ENCODE data around the gene WNT3A.

DNA sequence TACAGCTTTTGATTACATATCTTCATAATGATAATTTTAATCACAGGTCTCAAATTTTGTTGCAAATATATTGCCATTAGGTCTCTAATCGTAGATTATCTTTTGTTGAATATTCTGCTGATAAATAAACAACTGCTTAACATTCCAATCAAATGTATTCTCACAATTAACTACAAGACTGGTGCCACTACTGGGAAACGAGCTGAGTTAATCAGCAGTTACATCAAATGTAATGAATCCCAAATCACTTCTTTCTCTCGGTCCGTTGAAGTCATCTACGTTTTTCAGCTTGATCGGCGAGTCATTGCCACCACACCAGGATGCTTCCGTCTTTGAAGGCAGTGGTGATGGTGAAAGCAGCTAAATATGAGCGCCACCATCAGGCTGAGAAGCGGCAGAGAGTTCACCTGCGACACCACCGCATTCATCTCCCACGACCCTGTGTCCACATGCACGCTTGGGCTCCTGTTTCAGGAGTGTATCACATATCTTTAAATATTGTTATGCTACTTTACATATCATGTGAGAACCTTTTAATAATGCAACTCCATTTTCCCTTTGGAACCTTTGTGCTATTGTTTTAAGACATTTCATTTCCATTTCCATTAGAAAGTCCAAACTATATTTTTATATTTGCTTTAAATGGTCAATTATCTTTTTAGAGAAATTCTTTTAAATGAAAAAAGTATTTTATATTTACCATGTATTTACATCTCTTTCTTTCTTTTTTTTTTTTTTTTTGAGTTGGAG is 24.4 kb upstream of the LIN9 start:
- RRBS = no CpG with 5 or more reads among the region's 14 CpGs

- RRBS = 94% methylated on average over 4 of the region's 23 CpGs
Measured at GRCh38 chr1:226349915-226350870, 41.2 kb upstream of the LIN9 start.

GRCh38 chr1:226365009-226365208 is 43.0 kb downstream of the PARP1 start:
- RRBS = no CpG with 5 or more reads among the region's 7 CpGs

GRCh38 chr1:226385493-226385983 is 22.4 kb downstream of the PARP1 start:
- RRBS = no CpG with 5 or more reads among the region's 9 CpGs

- RRBS = no CpG with 5 or more reads among the region's 20 CpGs
Measured at GRCh38 chr1:226547510-226548171, 923 bp upstream of the STUM start.

DNA sequence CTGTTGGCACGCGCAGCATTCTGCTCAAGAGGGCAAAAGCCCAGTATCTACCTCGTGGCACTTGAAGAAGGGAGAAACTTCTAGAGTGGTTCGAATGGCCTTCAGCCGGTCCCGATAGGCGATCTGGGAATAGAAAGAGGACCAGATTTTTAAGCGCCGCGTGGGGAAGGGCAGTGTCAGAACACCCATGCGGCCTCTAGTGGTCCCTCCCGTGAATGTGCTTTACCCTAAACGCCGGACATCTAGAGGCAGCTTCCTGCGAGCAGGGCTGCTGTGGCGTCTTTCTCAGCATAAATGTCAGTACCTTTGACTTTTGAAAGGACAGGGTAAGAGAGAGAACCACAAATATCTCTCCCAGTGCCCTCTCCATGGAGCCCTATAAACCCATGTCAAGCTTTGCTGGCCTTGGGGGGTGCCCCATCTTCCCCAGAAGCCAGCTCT is 89.1 kb downstream of the STUM start:
- RRBS = no CpG with 5 or more reads among the region's 16 CpGs

GRCh38 chr1:226672114-226672803 is 66.8 kb downstream of the ITPKB start:
- RRBS = no CpG with 5 or more reads among the region's 10 CpGs

DNA sequence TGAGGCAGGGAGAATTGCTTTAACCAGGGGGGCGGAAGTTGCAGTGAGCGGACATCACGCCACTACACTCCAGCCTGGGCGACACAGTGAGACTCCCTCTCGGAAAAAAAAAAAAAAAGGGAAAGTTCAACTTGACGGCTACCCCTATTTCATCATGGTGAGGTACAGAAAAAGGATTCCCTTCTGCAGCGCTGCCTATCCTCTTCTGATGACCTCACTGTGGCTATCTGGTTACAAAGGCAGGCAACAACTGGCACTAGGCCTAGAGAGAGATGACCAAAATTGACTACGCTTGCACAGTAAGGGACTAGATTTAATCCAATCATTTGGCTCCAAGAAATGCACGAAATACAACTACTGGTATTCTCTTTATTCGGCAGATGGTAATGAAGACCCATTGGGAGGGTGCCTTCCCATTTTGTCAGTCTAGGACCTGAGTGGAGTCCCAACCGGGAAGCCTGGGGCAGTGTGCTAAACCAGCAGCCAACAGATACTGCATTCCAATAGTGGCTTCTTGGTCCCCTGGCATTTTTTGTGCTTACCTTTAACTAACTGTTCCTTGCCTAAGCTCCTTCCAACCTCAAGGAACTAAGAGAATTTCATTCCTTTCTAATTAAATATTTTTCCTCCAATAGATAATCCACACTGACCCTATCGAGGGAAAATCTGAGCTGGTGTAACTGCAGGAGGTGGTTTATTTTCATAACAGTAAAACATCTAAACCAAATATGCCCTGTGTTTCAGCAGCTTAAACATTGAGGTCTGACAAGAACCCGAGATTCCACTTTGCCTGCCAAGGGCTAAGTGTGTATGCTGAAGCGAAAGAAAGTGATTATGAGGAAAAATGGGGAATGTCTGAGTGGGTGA is 36.6 kb downstream of the ITPKB start:
- RRBS = no CpG with 5 or more reads among the region's 14 CpGs

GRCh38 chr1:226703164-226703704 is 35.8 kb downstream of the ITPKB start:
- RRBS = 3% methylated on average over 19 of the region's 54 CpGs

- RRBS = 97% methylated on average over 5 of the region's 25 CpGs
Measured at GRCh38 chr1:226712934-226714061, 25.8 kb downstream of the ITPKB start.

- RRBS = no CpG with 5 or more reads among the region's 4 CpGs
Measured at GRCh38 chr1:226730470-226731344, 8.4 kb downstream of the ITPKB start.

DNA sequence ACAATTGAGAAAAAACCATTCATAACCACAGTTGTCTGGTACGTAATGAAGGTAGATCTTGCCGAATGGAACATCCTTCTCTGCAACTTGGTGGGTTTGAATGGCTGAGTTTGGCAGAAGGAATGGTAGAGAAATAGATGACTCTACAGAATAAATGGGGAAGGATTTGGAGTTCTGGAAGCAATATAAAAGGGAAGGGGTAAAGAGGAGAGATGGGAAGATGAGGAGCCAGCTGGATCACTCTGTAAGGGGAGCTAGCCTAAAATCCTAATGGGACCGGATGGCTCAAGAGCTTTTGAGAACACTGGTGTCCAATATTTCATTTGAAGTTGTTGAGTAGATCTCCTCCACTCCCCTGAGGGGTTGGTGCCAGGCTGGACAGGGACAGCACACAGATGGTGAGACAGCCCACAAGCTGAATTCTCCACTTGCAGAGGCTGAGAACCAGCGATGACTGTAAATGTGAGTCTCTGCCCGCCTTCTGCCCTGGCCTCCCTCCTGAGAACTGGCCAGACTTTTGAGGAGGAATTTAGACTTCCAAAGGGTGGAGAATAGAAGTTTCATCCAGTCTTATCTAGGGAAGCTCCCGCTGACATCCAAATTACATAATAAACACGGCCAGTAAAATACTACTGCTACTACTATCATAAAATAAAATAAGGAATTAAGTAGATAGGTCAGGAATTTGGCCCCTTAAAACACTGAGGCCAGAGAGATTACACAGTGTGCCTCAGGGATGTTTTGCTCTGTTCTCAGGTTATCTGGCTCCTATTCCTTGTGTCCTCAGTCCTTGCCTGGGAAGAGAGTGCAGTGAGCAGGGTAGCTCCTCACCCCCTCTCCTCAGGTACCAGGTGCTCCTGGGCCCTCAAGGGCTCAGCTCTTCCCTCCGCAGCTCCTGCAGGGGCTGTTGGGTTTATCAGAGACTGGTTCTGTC is 20.5 kb upstream of the COQ8A start:
- RRBS = no CpG with 5 or more reads among the region's 8 CpGs

DNA sequence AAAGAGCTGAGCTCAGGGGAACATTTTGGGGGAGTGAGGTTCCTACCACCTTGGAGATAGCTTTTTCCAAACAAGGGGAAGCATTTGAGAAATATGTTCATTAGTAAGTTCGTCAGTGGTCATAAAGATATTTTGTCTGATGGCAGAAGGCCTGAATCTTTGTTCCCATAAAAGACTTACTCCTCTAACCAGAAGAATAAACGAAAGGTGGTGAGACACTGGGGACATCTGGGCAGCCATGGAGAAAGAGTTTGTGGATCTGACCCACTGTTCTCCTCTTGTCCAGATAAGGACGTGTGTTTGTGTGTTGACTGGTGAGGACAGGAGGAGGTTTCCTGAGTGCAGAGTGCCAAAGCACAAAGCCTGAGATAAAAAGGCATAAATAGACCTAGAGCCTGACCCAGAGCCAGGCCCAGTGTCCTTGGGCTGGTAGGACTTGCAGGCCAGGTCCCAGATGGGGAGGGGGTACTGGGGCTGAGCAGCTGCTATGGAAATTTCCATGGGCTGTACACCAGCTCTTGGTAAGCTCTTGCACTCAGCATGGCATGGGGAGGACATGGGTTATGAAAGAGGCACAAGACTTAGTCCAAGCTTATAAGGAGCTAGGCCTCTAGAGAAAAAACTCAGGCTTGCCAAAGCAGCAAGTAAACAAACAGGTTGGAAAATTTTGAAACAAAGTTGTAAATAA is 19.7 kb upstream of the COQ8A start:
- RRBS = no CpG with 5 or more reads among the region's 3 CpGs

GRCh38 chr1:226994651-226995238 is 54.7 kb downstream of the COQ8A start:
- RRBS = 98% methylated on average over 2 of the region's 17 CpGs

- RRBS = no CpG with 5 or more reads among the region's 3 CpGs
Measured at GRCh38 chr1:227147206-227147718, 171.0 kb downstream of the CDC42BPA start.

DNA sequence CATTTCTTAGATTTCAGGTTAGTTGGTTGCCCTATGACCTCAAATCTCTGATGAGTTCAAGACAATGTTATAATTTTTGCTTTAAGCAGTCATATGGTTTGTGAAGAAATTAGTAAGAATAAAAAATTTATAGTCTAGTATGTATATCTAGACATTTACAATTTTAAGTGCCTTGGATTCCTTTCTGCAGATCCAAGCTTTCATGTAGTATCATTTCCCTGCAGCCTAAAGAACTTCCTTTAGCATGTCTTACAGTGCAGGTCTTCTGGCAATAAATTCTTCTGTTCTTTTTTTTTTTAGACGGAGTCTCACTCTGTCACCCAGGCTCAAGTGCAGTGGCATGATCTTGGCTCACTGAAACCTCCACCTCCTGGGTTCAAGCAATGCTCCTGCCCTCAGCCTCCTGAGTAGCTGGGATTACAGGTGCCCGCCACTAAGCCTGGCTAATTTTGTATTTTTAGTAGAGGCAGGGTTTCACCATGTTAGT is 150.6 kb downstream of the CDC42BPA start:
- RRBS = no CpG with 5 or more reads among the region's 2 CpGs

GRCh38 chr1:227312306-227313326 is 5.7 kb downstream of the CDC42BPA start:
- RRBS = no CpG with 5 or more reads among the region's 7 CpGs

DNA sequence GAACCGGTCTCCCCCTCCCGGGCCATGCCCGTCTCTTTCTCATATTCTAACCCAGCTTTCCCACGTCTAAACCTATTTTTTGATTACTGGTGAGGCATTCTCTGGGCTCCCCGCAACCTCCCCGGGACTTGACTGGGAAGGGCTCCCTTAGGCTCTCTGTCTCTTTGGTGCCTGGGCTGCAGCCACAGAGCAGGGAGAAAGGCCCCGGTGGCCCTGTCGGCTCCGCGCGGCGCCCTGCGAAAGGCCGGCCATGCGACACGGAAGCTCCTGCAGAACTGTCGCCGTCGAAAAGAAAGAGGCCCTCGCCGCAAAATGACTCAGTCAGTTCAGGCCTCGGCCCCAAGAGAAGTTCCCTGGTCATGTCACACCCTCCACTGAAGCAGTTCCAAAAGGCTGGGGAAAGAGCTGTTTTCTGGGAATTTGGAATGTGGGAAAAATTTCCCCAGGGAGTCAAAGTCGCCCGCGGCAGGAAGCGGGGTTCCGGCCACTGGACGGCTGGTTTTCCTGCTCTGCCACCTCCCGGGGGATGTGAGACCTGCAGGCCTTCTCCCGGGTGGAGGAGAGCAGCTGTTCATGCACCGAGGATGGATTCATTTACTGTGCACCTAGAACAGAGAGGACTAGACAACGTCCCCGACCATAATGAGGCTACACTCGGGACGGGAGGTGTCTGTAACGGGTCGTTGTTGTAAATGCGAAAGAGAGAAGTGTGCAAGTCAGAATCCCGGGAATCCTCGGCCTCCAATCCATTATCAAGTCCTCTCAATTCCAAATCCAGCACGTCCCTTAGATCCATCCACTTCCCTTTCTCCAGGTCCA is 115.8 kb upstream of the ZNF678 start:
- RRBS = 96% methylated on average over 6 of the region's 41 CpGs

- RRBS = no CpG with 5 or more reads among the region's 7 CpGs
Measured at GRCh38 chr1:228001762-228002115, 5.1 kb upstream of the WNT3A start.

DNA sequence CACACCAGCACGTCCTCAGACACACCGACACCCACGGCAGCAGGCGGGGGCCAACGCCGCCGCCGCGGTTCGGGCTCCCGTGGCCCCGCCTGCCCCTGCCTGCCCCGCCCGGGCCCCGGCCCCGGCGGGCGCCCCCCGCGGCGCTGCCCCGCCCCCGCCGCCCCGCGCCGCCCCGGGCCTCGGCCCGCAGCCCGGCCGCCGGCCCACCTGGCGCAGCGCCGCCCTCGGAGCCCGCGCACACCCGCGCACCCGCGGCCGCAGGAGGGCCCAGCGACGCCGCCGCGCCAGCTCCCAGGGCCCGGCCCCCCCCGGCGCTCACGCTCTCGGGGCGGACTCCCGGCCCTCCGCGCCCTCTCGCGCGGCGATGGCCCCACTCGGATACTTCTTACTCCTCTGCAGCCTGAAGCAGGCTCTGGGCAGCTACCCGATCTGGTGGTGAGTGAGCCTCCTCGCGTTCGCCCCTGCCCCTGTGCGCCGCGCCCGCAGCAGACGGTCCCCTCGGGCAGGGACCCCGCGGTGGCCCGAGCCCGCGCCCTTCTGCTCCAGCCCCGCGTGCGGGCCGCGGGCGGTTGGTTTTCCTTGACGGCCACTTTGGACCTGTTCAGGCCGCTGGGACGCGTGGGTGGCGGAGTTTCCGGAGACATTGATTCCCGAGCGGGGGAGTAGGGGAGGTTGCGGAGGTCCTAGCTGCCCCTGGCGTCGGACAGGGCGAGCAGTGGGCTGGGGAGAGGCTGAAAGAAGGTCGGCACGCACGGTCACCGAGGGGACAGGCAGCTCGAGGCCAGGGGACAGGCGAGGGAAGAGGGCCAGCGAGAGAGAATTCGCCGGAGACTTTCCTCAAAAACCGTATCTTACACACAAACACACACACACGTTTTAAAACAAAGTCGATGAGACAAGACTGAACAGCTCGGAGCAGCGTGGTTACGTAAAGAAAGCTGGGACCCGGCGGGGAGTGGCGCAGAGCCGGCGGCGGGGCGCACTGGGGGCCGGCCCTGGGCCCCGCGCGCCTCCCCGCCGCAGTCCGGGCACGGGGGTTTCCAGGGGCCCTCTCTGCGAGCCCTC is at the start of gene WNT3A:
Gene WNT3A (plus strand): TSS at position 234 of the 1,065 bp plus-strand sequence.
- RRBS = 11% methylated on average over 37 of the region's 127 CpGs

All from OVCAR3 (cell line).